Skeletal muscle satellite cell (primary cell): ENCODE data around the gene ITGB1BP1.

GRCh38 chr2:9380513-9381766, 42.4 kb downstream of the ITGB1BP1 start:
- CAGE, long polyA plus RNA: no peak

- CAGE, long polyA plus RNA: no peak
These were observed 4.9 kb downstream of the ITGB1BP1 start for GRCh38 chr2:9418291-9418874.

- CAGE, long polyA plus RNA: start-site peak on the plus strand at chr2:9423618-9423677, 958 and 876 reads in 2 replicates
These were observed at the start of gene ITGB1BP1 for GRCh38 chr2:9422814-9423756. Gene ITGB1BP1 (minus strand): TSS chr2:9423528.

- CAGE, long polyA plus RNA: no peak
These were observed 4.6 kb downstream of the ADAM17 start for GRCh38 chr2:9550966-9551478.

- CAGE, long polyA plus RNA: no peak
These were observed 3.2 kb downstream of the YWHAQ start for GRCh38 chr2:9627242-9628332.

DNA sequence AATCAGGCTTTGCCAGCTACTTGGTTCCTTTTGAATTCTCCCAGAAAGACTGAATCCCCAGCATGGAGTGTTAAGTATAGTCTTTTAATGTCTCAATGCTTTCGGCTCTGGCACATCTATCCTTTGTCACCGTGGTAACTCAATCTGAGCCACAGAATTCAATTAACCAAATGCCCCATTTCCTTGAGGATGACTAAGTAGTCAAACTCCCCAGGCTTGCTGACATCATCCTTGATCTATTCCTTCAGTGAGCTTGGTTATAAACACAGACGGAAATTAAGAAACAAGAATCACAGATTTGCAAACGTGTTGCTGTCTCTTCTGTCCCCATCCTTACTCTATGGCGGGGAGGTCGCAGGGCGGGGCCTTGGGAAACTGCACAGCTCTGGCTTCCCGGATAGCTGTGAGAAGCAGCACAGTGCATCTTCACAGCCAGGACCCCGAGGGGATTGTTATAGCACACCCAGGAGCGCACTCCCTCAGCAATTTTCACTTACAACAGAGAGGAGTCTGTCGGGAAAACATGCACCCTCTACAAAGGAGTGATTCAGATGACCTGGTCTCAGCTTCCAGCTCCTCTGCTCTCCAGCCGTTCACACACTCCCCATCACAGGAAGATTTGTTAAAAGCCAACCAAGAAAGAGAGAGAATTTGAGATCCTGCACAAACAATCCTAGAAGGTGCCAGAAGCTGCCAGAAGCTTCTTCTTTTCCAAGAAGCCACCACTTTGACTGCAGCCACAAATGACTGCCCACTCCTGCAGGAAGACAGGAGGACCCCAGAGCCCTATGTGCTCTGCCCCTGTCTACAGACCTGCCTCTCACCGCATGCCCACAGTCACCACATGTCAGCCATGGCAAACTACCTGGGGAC, 44.8 kb upstream of the YWHAQ start:
- CAGE, long polyA plus RNA: no peak

DNA sequence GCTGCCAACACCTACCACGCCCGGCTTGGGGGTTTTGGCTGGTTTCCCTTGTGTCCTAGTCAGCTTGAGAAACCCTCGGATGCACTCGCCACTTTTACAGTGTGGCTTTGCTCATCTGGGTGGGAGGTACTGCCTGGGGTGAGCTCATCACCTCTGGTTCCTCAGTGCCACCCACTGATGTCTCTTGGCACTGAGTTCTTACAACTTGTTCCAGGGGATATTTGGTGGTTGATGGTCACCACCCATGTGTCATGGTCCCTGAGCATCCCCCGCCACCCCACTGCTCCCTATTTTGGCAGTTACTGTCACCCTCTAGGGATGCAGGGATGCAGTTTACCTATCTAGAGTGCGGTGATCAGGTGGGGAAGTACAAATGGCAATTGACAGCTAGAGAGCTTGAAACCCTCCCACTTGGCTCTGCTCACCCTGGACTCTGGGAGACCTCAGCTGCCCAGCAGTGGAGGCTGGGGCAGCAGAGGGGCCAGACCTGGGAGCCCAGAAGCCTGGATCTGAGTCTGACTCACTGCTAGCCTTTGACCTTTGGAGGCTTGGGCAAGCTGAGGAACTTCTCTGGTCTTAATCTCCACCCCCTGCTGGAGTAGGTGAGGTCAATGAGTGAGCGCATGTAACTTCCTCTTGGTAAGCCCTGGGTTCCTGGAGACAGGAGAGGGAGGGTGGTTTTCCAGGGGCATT, 72.7 kb upstream of the YWHAQ start:
- CAGE, long polyA plus RNA: no peak

DNA sequence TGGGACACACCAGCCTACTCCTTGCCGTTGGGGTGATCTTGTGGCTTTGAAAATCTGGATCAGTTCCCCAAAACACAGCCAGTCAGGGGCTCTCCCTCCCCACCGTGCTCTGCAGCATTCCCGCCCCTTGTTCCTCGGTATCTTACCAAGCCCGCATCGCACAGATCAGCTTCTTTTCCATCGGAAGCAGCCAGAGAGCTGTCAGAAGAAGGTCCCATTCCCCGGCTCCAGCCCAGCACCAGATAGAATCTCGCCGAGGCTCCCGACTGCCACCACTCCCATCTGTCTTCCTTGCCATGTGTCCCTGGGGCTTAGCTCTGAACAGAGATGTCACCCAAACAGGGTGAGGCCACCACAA, 70.3 kb upstream of the TAF1B start:
- CAGE, long polyA plus RNA: no peak

DNA sequence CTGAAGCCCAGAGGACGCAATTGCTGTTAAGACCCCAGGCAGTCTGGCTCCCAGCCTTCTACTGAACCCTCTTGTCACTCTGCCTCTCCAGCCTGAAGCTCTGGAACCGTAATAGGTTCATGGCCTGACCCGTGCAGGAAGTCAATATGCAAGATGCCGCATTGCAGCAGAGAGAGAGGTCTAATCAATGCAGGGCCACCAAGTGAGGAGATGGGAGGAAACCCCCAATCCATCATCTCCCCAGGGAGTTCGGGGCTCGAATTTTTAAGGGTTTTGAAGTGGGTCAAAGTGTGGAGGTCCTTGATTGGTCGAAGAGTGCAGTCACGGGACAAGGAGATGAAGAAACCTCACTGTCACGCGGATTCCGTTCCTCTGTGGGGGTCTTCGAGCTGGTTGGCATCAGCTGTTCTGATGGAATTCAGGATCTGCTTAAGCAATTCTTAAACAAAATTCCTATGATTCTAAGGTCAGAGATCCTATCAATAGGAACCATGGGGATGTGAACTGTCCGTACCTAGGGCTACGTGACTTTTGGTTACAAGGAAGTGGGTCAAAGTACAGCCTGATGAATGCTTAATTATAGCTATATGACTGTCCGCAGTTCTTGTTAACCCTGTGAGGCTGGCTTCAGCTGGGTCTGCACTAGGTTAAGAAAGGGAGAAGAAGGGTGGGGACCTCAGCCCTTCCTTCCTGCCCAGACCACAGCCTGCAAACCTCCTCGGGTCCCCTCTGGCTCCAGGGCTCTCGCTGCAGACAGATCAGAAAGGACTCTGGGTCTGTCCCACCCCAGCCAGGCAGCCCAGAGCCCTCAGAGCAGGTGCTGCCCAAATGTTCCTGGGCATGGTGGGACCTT, 44.3 kb upstream of the TAF1B start:
- CAGE, long polyA plus RNA: no peak

- CAGE, long polyA plus RNA: no peak
These were observed 2.2 kb upstream of the HPCAL1 start for GRCh38 chr2:10300517-10300793.

DNA sequence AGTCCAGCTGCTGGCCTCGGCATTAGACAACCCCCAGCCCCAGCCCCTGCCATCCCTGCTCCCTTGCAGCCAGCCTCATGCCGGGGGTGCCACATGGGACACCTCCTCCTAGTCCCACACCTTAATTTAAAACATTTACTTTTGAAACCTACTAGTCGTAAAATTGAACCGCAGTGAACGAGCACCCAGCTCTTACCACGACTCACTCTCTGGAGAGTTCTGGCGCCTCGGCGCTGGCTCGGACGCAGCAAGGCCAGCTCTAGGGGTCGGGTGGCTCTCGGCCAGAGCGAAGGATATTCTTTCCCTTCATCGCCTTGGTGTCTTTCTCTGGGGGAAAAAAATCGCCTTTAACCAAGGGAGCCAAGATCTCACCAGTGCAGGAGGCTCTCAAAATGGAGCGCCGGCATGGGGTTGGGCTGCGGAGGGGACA, 1.8 kb downstream of the HPCAL1 start:
- CAGE, long polyA plus RNA: no peak

- CAGE, long polyA plus RNA: no peak
These were observed 30.4 kb downstream of the HPCAL1 start for GRCh38 chr2:10333099-10333527.

GRCh38 chr2:10404673-10405259, 43.4 kb downstream of the ODC1 start:
- CAGE, long polyA plus RNA: no peak

DNA sequence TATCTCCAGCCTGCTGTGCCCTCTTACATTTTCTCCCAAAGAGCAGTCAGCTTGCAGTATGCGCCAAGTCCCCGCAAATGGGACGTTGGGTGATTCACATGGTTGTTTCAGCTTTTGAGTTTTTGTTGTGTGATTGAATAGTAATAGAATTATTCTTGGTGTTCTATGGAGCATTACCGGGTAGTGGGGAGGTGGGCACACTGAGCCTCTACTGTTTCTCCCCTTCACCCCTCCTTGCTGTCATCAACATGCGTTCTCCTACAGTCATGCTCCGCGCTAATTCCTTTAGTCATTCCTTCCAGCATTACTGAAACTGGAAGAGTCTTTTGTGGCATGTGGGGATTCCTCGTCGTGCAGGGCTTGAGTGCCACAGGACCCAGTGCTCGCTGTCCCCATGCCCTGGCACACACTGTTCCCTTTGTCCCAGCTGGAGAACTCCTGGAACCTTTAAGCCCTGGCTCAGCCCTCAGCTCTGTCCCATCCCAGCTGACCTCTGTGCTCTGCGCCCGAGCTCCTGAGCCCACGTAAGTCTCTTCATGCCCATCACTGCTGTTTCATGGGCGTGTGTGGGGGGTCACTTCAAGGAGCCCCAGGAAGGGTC, 42.2 kb downstream of the ODC1 start:
- CAGE, long polyA plus RNA: no peak

DNA sequence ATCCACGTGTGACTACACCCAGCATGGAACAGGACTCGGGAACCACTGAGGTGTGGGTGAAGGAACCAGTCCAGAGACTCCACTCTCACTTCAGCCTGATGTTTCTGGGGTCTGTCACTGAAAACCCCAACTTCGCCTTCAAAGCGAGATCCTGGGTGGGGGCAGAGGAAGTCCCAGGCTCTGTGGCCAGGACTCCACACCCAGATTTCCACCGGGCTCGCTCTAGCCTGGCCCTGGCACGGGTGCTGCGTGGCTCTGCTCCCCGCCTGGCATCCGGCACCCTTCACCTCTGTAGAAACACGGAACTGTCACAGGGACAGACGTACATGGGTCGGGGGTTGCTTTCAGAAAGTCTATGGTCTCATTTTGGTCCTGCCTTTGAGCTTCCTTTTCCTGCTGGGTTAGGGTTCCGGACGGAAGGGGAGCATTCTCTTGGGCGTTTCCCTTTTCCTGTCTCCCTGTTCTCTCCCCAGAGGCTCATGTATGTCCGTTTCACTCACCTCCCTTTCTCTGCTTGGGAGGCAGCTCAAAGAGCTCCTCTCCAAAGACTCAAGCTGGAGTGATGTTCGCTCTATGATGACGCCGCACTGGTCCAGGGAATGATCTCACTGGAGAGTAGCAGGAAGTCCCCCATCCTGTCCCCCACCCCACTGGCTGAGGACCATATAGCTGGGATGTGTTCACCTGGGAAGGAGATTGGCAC, 41.5 kb downstream of the ODC1 start:
- CAGE, long polyA plus RNA: no peak

GRCh38 chr2:10426594-10427221, 21.4 kb downstream of the ODC1 start:
- CAGE, long polyA plus RNA: no peak

GRCh38 chr2:10427222-10428115, 20.7 kb downstream of the ODC1 start:
- CAGE, long polyA plus RNA: no peak

DNA sequence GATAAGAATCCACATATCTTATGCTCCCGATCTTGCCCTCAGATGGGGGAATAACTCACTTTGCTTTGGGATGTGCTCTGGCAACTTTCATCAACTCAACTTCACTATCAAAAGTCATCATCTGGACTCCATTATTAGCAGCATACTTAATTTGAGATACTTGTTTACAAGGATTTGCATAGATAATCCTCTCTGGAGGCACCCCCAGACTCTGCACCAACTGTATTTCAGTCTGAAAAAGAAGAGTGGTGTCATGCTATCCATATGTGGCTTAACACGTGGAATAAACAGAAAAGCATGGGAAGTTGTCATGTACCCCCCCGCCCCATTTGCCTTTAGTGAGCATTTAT, 4.1 kb downstream of the ODC1 start:
- CAGE, long polyA plus RNA: no peak

DNA sequence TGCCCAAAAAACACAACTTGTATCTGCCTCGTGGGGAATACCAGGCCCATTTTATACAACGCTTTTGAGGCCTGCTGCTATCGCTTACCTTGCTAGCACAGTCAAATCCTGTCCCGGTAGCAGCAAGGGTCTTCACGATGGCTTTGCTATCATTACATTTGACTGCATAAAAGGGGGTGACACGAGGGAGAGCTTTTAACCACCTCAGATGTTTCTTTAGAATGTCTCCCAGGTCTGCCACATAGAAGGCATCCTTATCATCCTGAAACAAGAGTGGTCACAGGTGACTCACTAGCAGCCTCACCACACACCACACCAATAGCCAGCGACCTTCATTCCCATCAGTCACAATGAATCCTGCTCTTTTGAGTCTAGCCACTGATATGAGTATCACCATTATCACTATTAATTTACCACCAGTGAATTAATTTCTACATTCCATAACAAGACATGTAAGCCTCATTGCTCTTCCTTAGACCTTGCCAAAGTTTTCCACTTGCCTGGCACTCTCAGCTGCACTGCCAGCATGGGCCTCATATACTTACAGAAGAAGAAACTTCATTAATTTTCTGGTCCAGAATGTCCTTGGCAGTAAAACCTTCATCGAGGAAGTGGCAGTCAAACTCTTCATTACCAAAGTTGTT, 3.6 kb downstream of the ODC1 start:
- CAGE, long polyA plus RNA: no peak

DNA sequence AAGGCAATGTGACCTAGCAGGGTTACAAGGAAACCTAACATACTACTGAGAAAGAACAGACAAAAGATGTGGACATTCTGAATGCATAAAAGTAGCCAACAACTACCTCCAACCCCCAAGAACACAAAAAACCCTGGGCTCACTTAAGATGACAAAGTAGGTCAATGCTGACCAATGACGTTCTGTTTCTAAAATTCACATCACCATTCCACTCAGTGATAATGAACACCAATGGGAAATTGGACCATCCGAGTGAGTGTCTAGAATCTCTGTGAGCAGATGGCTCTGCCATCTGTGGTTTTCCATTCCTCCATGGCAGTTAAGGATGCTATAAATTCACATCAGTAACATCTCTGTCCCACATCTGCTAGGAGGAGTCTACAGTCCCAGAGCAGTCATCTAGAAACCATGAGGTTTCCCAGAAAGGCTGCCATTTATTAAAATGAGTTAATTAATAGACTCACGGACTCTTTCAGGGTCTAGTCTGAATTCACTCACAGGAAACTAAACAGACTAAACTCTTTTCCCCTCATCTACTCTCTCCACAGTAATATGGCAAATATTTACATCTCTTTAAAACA, 1.8 kb downstream of the PDIA6 start:
- CAGE, long polyA plus RNA: no peak